CD14-positive monocyte (primary cell): ENCODE results near the genes SMIM30 and TFEC.

GRCh38 chr7:113118042-113118732 is at the start of gene SMIM30:
Gene SMIM30 (minus strand): TSS chr7:113118554.
- CAGE, long polyA plus RNA: no peak

DNA sequence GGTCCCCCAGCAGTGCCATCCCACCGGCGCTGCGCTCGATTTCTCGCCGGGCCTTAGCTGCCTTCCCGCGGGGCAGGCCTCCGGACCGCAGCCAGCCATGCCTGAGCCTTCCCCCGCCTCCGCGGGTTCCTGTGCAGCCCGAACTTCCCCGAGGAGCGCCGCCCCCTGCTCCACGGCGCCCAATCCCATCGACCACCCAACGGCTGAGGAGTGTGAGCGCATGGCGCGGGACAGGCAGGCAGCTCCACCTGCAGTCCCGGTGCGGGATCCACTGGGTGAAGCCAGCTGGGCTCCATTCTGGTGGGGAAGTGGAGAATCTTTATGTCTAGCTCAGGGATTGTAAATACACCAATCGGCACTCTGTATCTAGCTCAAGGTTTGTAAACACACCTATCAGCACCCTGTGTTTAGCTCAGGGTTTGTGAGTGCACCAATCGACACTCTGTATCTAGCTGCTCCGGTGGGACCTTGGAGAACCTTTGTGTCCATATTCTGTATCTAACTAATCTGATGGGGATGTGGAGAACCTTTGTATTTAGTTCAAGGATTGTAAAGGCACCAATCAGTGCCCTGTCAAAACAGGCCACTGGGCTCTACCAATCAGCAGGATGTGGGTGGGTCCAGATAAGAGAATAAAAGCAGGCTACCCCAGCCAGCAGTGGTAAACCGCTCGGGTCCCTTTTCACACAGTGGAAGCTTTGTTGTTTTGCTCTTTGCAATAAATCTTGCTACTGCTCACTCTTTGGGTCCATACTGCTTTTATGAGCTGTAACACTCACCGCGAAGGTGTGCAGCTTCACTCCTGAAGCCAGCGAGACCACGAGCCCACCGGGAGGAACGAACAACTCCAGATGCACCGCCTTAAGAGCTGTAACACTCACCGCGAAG is 325.1 kb downstream of the PPP1R3A start:
- CAGE, long polyA plus RNA: no peak

DNA sequence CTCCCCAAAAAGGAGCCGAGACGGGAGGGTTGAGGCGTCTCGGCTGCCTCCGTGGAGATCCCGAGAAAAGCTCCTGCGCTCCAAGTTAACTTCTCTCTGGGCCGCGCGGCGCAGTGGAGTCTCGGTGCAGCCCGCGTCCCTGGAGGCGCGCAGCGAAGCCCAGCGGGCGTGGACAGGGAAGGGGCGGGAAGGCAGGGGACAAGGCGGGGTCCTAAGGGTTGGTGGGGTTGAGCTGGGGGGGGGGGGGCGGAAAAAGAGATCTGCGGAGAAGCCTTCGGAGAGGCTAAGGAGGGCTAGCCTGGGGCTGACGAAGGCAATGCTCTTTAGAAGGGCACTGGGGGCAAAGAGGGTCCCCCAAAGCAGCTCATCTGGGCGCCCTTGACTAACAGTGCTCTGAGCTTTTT is 553.1 kb downstream of the TFEC start:
- CAGE, long polyA plus RNA: no peak

GRCh38 chr7:116025239-116025935 is 5.2 kb downstream of the TFEC start:
- CAGE, long polyA plus RNA: no peak

GRCh38 chr7:116030419-116031315 is at the start of gene TFEC:
Gene TFEC (minus strand): TSS chr7:116030763.
- CAGE, long polyA plus RNA: no peak

GRCh38 chr7:116222151-116223257 is 12.2 kb downstream of the TES start:
- CAGE, long polyA plus RNA: no peak

- CAGE, long polyA plus RNA: no peak
Observed at GRCh38 chr7:116317110-116317859, 106.9 kb downstream of the TES start.

DNA sequence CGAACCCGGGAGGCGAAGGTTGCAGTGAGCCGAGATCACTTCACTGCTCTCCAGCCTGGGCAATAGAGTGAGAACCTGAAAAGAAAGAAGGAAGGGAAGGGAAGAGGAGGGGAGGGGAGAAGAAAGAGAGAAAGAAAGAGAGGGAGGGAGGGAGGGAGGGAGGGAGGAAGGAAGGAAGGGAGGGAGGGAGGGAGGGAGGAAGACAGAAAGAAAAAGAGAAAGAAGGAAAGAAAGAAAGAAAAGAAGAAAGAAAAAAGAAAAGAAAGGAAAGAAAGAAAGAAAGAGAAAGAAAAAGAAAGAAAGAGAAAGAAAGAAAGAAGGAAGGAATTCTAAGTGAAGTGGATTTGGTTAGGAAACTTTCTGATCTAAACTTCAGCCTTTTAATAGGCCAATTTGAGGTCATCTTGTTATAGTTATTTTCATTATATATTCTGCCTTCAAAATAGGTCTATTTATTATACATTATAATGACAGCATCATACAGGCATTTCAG is 4.3 kb downstream of the CAV2 start:
- CAGE, long polyA plus RNA: no peak

DNA sequence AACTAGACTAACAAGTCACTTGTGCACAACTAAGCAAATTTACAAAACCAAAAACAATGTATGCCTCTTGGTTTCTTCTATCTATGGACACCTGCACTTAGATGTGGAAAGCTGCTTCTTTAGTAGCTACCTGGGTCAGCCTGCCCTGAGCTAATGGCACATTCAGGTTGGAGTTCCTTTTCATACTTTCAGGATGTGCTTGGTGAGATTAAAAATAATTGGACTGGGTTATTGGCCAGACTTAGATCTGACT is 2.4 kb downstream of the CAV1 start:
- CAGE, long polyA plus RNA: no peak

- CAGE, long polyA plus RNA: no peak
Observed at GRCh38 chr7:116559043-116560011, 34.5 kb downstream of the CAV1 start.

GRCh38 chr7:116630780-116631304 is 41.2 kb upstream of the MET start:
- CAGE, long polyA plus RNA: no peak

DNA sequence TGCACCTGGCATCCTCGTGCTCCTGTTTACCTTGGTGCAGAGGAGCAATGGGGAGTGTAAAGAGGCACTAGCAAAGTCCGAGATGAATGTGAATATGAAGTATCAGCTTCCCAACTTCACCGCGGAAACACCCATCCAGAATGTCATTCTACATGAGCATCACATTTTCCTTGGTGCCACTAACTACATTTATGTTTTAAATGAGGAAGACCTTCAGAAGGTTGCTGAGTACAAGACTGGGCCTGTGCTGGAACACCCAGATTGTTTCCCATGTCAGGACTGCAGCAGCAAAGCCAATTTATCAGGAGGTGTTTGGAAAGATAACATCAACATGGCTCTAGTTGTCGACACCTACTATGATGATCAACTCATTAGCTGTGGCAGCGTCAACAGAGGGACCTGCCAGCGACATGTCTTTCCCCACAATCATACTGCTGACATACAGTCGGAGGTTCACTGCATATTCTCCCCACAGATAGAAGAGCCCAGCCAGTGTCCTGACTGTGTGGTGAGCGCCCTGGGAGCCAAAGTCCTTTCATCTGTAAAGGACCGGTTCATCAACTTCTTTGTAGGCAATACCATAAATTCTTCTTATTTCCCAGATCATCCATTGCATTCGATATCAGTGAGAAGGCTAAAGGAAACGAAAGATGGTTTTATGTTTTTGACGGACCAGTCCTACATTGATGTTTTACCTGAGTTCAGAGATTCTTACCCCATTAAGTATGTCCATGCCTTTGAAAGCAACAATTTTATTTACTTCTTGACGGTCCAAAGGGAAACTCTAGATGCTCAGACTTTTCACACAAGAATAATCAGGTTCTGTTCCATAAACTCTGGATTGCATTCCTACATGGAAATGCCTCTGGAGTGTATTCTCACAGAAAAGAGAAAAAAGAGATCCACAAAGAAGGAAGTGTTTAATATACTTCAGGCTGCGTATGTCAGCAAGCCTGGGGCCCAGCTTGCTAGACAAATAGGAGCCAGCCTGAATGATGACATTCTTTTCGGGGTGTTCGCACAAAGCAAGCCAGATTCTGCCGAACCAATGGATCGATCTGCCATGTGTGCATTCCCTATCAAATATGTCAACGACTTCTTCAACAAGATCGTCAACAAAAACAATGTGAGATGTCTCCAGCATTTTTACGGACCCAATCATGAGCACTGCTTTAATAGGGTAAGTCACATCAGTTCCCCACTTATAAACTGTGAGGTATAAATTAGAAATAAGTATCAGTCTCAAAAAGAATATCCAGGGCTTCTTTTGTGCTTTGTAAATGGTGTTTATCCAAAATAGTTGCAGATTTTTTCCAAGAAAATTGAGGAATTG is 27.6 kb downstream of the MET start:
- CAGE, long polyA plus RNA: no peak

GRCh38 chr7:116723925-116724684 is 52.1 kb downstream of the MET start:
- CAGE, long polyA plus RNA: no peak

- CAGE, long polyA plus RNA: no peak
Observed at GRCh38 chr7:116780781-116781419, 81.5 kb upstream of the CAPZA2 start.

- CAGE, long polyA plus RNA: no peak
Observed at GRCh38 chr7:117014699-117015169, 61.4 kb downstream of the ST7 start.

DNA sequence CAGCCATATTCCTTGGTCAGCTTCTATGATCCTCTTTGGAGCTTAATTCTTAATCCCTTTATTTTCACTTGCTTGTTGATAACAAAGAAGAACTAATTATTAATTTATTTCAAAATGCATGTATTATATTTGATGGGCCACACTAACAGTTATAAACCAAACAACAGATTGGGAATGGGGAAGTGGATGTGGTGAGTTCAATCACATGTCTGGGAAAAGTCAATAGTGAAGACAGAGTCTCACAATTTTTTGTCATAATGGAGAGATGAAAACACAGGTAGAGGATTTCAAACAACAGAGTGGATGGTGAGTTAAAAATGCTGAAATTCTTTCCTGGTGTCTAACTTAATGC is 1.7 kb upstream of the CFTR start:
- CAGE, long polyA plus RNA: no peak

DNA sequence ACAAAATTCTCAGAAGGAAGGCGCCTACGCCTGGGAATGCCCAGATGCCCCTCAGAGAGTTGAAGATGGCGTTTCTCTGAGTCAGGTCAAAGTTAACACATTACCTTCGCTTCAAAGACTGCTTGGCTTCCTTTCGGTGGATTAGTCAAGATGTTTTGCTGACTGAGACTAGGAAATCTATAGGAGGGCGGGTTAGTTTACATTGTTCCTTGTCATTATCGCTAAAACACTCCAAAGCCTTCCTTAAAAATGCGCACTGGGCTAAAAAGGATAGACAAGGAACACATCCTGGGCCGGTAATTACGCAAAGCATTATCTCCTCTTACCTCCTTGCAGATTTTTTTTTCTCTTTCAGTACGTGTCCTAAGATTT is 950 bp upstream of the CFTR start:
- CAGE, long polyA plus RNA: no peak

DNA sequence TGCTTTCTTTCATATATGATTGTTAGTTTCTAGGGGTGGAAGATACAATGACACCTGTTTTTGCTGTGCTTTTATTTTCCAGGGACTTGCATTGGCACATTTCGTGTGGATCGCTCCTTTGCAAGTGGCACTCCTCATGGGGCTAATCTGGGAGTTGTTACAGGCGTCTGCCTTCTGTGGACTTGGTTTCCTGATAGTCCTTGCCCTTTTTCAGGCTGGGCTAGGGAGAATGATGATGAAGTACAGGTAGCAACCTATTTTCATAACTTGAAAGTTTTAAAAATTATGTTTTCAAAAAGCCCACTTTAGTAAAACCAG is 55.3 kb downstream of the CFTR start:
- CAGE, long polyA plus RNA: no peak

- CAGE, long polyA plus RNA: no peak
Observed at GRCh38 chr7:117605413-117606357, 125.9 kb downstream of the CFTR start.

GRCh38 chr7:117630556-117630984 is 150.7 kb downstream of the CFTR start:
- CAGE, long polyA plus RNA: no peak